Melanocyte of skin (primary cell): ENCODE results near the genes TESMIN and MRGPRD.

- CAGE, long polyA plus RNA, 2 experiments = no peak in any of the 2 experiments
Measured at GRCh38 chr11:68524163-68524653, 63.7 kb downstream of the PPP6R3 start.

DNA sequence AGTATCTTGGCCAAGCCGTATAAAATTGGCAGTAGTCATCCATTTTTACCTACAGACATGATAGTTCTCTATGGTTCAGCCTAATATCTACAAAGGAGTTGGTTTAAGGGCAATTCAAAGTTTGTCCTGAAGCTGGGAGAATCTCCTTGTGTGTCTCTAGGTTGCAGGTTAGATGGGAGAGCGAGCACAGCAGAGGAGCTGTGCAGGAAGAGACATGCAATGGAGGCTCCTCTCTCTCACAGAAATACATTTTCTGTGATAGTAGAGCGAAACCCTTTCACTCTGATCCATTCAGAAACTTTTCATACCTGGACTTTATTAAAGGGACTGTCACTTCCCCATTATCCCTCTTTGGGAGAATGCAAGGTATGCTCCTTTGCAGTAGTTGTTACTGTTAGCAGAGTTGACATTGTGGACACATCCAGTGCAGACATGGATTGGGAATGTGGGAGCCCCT, 91.6 kb downstream of the PPP6R3 start:
- CAGE, long polyA plus RNA, 2 experiments = no peak in any of the 2 experiments

DNA sequence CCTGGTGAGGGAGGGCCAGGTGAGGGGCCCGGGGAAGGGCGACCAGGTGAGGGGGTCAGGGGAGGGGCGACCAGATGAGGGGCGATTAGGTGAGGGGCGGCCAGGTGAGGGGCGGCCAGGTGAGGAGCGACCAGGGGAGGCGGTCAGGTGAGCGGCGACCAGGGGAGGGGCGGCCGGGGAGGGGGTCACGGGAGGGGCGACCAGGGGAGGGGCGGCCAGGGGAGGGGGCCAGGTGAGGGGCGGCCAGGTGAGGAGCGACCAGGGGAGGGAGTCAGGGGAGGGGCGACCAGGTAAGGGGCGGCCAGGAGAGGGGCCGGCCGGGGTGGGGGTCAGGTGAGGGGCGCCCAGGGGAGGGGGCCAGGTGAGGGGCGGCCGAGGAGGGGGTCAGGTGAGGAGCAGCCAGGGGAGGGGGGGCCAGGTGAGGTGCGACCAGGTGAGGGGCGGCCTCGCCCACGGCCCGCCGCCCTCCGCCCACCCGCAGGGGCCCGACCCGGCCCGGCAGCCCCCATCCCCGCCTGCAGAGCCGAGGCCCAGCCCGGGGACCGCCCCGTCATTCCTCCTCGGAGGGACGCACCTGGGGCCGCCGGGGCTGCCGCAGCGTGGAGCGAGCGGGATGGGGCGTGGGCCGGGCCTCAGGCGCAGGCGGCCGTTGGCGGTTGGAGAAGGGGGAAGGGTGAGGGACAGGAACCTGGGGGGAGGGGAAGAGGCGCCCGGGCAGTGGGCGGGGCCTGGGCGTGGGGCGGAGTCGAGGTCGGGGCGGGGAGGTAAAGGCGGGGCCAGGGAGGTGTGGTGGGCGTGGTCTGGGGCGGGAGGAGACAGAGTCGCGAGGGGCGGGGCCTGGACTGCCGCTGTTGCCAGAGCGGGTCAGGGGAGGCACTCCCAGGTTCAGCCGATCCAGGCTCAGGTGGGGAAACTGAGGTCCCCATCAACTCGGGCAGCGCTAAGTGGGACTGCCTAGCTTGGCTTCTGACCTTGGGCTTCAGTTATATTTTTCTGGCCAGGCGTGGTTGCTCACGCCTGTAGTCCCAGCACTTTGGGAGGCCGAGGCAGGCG, at the start of gene TESMIN:
TESMIN (minus strand) TSS at position 675 of the 1,053 bp plus-strand sequence.
- CAGE, long polyA plus RNA, 2 experiments = no peak in any of the 2 experiments

GRCh38 chr11:68780840-68781400, 29.6 kb upstream of the TESMIN start:
- CAGE, long polyA plus RNA, 2 experiments = no peak in any of the 2 experiments

DNA sequence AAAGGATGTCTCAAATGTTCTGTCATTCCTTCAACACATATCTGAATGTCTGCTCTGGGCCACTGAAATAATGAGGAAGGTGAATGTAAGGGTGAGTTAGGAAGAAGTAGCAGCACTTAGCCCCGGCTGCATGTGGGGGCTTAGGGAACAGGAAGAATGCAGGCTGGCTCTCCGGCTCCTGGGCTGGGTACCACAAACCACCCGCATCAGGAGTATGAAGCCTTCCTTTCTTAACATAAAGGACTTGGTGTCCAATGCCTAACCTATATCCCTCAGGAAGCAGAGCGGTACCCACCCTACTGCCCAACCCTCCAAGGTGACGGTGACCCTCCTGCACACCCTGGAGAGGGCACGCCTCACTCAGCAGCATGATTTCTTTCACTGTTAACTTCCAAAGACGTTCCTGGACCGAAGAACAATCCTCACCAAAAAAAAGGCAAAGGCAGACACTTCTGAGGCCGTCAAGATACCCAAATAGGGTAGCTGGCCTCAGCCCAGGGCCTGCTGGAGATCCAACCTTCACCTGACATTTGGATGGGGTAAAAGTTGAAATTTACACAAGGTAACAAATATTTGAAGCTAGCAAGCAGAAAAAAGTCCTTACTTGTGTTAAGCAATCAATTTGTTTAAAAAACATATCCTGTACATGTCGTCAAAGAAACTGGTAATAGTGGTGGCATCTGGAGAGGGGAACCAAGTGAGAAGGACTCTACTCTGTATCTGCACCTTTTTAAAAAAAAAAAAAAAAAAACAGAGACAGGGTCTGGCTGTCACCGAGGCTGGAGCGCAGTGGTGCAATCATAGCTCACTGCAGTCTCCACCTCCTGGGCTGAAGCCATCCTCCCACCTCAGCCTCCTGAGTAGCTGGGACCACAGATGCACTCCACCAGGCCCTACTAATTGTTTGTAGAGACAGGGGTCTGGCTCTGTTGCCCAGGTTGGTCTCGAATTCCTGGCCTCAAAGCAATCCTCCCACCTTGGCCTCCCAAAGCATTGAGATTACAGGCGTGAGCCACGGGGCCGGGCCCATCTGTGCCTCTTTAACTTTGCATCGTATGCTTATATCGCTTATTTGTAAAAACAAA, 3.5 kb downstream of the CPT1A start:
- CAGE, long polyA plus RNA, 2 experiments = no peak in any of the 2 experiments

DNA sequence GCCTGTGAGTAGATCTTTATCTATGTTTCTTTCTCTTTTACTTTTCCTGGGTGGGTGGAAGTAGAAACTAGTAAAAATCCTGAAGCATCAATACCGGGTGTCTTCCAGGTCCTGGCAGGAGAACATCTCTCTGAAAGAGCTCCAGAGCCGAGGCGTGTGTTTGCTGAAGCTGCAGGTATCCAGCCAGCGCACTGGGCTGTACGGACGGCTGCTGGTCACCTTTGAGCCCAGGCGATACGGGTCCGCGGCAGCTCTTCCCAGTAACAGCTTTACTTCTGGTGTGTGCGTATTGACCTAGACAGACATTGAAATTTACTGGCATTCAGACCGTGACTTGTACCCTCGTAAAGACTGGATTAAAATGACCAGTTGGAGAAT, 2.3 kb downstream of the IGHMBP2 start:
- CAGE, long polyA plus RNA, 2 experiments = no peak in any of the 2 experiments

DNA sequence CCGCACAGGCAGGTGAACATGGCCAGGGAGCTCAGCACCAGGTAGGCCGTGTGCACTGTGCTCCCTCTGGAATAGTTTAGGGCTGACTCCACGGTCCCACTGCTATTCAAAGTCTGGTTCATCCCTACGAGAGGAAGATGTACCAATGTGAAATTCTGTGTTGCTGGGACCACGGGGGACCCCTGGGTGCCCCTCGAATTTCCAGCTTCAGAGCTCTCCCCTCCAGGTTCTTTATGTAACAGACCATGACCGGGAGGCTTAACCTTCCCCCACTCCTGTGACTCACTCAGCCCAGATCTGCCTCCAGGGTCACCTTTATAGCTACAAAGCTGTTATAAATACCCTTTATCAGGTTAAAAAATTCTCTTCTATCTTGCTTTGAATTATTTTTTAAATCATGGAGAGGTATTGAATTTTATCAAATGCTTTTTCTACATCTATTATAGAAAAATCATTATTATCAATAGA, at the start of gene MRGPRD:
MRGPRD (minus strand) TSS at position 122 of the 468 bp plus-strand sequence.
- CAGE, long polyA plus RNA, 2 experiments = no peak in any of the 2 experiments

- CAGE, long polyA plus RNA, 2 experiments = no peak in any of the 2 experiments
Measured at GRCh38 chr11:69008600-69009212, 4.3 kb downstream of the MRGPRF start.

GRCh38 chr11:69010014-69010768, 2.9 kb downstream of the MRGPRF start:
- CAGE, long polyA plus RNA, 2 experiments = no peak in any of the 2 experiments

DNA sequence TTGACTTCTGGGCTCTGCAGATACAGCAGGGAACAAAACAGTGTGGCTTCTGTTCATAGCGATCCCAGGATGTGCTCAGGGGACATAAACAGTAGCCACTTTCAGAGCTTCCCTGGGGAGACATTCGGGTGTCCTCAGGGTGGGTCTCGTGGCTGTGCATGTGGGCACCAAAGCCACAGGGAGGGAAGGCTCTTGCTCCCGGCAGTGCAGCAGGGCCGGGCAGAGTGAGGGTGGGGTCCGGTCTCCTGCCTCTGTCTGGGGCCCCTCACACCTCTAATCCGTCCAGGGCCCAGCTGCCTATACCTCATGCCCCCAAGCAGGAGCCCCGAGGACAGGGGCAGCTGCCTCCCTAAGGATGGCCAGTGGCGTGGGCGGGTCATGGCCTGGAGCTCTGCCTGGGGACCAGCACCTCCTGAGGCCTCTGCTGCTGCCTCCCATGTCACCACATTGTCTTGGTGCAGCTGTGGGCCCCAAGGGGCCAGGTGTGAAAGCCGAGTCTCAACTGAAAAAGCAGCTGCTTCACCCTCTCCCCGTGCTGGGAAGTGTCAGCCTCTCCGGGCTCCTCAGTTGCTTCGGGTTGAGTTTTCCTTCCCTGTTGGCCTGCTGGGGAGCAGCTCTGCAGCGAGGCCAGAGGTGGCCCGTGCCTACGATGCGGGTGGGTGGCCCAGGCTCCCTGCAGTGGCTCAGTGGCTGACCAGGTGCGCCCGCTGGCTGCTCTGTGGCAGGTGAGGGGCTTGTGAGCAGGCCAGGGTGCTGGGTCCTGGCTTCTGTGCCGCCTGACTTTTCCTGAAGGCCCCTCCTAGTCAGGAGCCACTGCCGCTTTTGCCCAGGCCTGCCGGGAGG, 3.9 kb downstream of the TPCN2 start:
- CAGE, long polyA plus RNA, 2 experiments = no peak in any of the 2 experiments

DNA sequence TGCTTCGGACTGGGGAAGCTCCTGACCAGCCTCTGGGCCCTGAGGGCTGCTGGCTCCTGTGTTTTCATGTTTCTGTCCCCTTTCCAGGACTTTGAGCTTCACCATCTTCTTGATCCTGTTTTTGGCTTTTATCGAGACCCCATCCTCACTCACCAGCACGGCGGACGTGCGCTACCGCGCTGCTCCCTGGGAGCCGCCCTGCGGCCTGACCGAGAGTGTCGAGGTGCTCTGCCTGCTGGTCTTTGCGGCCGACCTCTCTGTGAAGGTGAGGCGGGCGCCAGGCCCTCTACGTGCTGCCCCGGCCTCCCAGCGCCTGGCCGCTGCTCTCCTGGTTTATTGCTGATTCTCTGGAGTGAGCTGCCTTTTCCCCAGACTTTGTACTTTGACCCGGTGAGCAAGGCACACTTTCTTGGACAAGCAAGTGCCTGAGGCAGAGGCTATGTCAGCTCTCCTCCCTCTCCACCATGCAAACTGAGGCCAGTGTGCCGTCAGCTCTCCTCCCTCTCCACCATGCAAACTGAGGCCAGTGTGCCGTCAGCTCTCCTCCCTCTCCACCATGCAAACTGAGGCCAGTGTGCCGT, 6.4 kb downstream of the TPCN2 start:
- CAGE, long polyA plus RNA, 2 experiments = no peak in any of the 2 experiments

DNA sequence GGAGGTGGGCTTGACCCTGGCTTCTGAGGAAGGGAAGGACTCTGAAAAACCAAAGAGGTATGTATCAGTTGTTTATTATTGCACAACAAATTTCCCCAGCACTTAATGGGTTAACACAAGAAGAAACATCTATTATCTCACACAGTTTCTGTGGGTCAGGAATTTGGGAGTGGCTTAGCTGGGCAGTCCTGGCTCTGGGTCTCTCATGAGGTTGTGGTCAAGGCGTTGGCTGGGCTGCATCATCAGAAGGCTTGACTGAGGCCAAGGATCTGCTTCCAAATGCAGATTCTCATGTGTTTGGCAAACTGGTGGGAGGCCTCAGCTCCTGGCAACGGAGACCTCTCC, 17.5 kb upstream of the SMIM38 start:
- CAGE, long polyA plus RNA, 2 experiments = no peak in any of the 2 experiments

GRCh38 chr11:69210173-69210650, 54.5 kb downstream of the SMIM38 start:
- CAGE, long polyA plus RNA, 2 experiments = no peak in any of the 2 experiments

GRCh38 chr11:69348336-69348882, 54.5 kb downstream of the MYEOV start:
- CAGE, long polyA plus RNA, 2 experiments = no peak in any of the 2 experiments

DNA sequence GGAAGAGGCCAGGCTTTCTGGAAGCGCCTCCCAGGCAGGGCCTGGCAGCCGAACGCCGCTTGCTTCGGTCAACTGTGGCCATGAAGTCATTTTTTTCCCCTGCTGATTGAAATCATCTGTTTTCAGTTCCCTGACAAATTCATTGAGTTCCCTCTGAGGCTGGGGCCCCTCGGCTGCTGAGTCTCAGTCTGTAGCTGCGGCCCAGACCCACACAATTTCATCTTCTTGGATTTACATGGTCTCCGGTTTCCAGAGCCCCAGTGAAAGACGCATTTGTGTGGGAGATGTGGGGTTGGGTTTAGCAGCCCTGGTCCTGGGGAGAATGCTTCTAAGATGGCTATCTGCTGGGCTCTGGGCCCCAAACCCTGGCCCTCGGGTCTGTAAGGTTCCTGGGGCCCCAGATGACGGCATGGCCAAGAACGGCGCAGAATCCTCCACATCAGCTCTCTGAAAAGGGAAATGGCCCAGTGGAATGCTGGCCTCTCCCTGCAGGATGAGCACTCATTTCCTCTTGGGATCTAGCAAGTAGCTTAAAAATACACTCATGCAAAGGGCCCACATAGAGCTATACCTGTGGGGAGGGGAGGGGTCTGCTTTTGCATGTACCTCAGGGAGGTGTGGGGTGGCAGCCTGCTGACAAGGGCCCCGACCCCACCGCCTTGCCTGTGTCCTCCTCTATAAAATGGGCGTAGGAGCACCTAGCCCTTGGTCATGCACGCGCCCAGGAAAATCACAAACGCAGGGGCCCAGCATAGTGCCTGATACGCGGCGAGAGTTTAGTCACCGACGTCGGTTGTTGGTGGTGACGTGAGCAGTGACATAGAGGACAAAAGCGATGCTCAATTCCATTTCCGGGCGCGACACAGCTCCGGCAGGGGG, 150.0 kb downstream of the MYEOV start:
- CAGE, long polyA plus RNA, 2 experiments = no peak in any of the 2 experiments

GRCh38 chr11:69444589-69445682, 151.0 kb downstream of the MYEOV start:
- CAGE, long polyA plus RNA, 2 experiments = no peak in any of the 2 experiments

DNA sequence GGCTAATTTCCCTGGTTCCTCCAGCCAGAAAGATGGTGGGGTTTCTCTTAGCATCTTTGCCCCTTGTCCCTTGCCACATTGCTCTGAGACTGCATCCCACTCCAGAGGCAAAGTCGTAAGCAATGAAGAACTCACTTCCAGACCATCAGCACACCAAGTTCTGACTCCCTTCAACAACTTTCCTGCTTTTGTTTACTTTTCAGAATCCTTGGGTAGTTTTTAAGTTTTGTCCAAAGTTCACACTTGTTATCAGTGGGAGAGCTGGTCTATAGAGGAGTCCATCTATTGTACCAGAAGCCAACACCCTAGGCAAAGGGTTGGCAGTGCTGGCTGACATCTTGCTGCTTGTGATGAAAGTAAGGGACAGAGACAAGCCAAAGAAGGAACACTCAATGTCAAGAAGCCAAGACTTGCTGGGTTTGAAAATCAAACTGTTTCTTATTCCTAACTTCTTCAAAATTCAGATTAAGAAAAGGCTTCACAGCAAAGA, 165.9 kb downstream of the MYEOV start:
- CAGE, long polyA plus RNA, 2 experiments = no peak in any of the 2 experiments

DNA sequence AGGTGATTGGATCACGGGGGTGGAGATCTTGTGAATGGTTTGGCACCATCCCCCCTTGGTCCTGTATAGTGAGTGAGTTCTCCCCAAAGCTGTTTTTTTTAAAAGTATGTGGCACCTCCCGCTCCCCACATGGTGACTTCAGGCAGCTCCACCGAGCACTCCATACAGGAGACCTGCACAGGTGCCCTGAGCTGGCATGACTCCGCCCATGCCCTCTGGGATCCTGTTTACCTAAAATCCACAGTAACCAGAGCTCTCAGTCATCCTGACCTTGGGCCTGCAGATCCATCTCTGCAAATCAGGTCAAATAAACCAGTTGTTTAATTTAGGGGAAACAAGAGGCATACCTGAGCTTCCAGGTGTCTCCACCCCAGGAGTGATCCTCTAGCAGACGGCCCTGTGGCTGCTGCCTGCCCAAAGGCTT, 125.8 kb upstream of the CCND1 start:
- CAGE, long polyA plus RNA, 2 experiments = no peak in any of the 2 experiments

DNA sequence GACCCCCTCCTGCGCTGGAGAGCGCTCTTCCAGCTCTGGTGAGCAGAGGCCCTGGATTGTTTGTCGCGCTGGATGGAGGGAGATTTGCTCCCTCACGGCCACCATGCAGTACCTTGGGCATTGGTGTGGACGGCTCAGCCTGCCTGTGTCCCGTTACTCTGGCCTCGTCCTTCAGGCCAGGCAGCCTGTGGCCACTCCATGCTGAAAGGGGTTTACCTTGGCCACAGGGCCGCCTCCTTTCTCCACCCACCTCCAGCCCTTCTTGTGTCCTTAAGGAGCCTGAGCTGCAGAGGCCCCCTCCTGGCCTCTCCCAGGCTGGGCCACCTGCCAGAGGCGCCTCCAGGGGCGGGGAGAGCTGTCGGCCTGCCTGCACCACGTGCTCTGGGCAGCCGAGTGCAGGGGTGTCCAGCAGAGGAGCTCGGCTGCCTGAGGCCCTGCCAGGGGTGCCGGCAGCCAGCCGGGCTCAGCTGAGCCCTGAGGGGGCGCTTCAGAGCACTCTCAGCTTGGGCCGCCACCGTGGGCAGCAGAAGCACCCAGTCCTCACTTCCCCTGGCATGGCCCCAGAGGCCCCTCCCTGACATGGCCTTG, 3.2 kb downstream of the CCND1 start:
- CAGE, long polyA plus RNA, 2 experiments = no peak in any of the 2 experiments

DNA sequence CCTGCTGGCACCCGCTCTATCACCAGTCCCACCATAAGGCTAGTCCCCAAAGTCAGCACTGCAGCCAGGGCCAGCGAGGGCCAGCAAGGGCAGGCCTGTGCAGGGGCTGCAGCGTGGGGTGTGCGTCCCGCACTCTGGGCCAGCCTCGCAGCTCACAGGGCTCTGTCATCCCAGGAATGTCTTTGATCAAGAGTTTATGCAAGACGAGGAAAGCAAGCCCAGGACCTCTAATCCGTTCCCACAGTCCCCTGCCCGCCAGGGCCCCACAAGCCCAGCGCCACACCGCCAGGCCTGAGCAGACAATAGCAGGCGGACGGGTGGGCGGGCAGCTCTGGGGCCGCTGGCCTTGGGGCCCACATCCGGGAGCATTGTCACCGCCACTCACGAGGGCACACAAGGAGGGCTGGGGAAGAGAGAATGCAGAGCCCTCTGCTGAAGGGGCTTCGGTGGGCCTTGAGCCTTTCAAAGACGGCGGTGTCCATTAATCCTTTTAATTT, 17.1 kb downstream of the LTO1 start:
- CAGE, long polyA plus RNA, 2 experiments = no peak in any of the 2 experiments